NCI-H460 (cell line): Measurements from ENCODE around the gene ZNF229.

GRCh38 chr19:44157224-44157999, 7.5 kb upstream of the ZNF226 start:
RAMPAGE:
- cytosol, long total RNA, result no peak
- long total RNA, result no peak
- nucleus, long total RNA, result no peak

DNA sequence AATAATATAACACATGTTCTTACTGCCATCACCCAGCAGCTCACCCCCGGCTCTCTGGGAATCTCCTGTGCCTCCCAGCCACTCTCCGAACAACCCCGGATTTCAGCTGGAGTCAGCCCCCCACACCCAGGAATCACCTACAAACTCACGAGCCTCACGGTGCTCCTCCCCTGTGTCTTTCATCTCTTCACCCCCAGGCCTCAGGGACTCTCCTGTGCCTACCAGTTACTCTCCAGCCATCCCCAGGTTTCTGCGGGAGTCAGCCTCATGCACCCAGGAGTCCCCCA, 8.6 kb upstream of the ZNF285 start:
RAMPAGE:
- cytosol, long total RNA, result no peak
- long total RNA, result no peak
- nucleus, long total RNA, result no peak

DNA sequence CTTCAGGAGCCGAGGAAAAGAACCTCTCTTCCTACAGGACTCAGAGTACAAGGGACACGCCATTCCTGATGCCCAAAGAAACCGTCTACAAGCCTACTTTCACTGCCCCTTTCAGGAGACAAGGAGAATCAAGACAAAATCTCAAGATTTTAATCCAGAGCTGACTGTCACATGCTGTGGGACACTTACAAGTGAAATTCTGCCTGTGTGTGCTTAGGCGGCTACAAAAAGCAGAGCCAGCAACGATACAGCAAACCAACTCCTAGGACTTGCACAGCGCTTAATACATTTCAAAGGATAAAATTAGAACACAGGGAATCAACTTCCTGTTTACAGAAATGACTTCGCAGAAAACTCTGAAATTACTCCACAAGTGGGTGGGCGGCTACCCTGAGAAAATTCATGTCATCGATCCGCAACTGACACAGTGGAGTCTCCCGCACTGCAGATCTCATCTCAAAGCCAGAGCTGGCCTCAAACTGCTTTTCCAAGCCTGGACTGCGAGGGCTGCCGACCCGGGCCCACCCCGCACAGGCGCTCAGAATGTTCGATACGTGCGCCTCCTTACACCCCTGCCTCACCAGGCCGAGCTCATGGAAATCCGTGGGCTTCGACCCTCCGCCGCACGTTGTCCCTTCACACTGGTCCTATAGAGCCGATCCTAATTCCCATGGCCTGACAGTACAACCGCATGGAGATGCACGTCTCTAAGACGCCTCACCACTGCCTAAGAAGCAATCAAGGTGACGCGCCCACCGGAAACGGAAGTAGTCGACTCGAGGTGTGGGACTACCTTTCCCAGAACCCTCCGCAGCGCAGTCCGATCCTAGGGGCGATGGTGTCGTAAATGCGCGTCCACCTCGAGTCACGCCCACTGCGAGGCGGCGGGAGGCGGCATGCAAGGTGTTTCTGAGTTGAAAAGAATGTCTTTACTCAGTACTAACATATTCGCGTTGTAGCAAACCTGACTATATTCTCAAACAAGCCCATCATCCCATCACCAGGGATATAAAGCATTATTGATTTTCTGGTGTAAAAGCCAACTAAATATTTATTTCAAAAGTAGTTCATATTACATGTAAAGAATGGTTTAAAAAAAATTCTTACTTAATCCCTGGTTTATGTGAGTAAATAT, at the start of gene ZNF229:
Gene ZNF229, minus strand, starts transcription at position 745 of the 1,135 bp plus-strand sequence.
RAMPAGE:
- cytosol, long total RNA, result no peak
- long total RNA, result no peak
- nucleus, long total RNA, result start-site peak on the minus strand centred at position 737 of the sequence, 30 bp wide, 132 and 34 reads in 2 replicates

RAMPAGE:
- cytosol, long total RNA, result no peak
- long total RNA, result no peak
- nucleus, long total RNA, result no peak
Measured at GRCh38 chr19:44476548-44477736, 23.4 kb downstream of the ZNF180 start.

DNA sequence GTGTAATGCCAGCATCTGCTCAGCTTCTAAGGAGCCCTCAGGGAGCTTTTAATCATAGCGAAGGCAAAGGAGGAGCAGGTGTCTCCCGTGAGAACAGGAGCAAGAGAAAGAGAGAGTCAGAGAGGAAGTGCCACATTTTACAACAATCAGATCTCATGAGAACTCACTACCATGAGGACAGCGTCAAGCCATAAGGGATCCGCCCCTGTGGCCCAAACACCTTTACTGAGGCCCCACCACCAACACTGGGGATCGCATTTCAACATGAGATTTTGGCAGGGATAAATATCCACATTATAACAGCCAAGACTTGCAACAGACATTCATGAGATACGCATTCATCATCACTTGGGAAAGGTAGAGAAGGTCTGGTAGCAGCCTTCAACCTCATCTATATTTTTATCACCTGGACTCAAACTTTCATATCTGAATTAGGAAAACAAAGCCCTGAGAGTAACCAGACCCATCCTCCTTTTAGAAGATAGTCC, 5.7 kb downstream of the IGSF23 start:
RAMPAGE:
- cytosol, long total RNA, result no peak
- long total RNA, result no peak
- nucleus, long total RNA, result no peak

DNA sequence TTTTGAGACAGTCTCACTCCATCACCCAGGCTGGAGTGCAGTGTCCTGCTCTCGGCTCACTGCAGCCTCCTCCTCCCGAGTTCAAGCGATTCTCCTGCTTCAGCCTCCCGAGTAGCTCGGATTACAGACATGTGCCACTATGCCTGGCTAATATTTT, 900 bp downstream of the PVR start:
RAMPAGE:
- cytosol, long total RNA, result no peak
- long total RNA, result no peak
- nucleus, long total RNA, result no peak

RAMPAGE:
- cytosol, long total RNA, result no peak
- long total RNA, result no peak
- nucleus, long total RNA, result start-site peak on the plus strand at chr19:44747931-44748077, 17 and 6 reads in 2 replicates
Measured at GRCh38 chr19:44747631-44748359, 713 bp upstream of the BCL3 start.

RAMPAGE:
- cytosol, long total RNA, result no peak
- long total RNA, result no peak
- nucleus, long total RNA, result no peak
Measured at GRCh38 chr19:44755744-44756165, 7.2 kb downstream of the BCL3 start.

GRCh38 chr19:44756851-44757717, 8.6 kb downstream of the BCL3 start:
RAMPAGE:
- cytosol, long total RNA, result no peak
- long total RNA, result no peak
- nucleus, long total RNA, result no peak

RAMPAGE:
- cytosol, long total RNA, result no peak
- long total RNA, result no peak
- nucleus, long total RNA, result no peak
Measured at GRCh38 chr19:44767814-44768328, 9.8 kb upstream of the CBLC start.

DNA sequence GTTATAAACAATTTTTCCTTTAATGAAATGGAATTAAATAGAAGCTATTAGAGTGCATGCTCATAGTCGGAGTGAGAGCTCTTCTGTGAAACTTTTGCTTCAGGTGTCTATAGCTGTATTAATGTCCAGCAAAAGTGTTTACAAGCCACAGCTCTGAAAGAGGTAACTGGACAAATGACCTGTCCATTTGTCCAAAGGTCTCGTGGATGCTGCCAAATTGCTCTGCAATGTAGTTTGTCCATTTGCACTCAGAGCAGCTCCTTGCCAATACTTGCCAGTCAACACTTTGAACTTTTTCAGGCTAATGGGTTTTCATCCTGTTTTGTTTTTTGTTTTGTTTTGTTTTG, 3.1 kb upstream of the CBLC start:
RAMPAGE:
- cytosol, long total RNA, result no peak
- long total RNA, result no peak
- nucleus, long total RNA, result no peak

DNA sequence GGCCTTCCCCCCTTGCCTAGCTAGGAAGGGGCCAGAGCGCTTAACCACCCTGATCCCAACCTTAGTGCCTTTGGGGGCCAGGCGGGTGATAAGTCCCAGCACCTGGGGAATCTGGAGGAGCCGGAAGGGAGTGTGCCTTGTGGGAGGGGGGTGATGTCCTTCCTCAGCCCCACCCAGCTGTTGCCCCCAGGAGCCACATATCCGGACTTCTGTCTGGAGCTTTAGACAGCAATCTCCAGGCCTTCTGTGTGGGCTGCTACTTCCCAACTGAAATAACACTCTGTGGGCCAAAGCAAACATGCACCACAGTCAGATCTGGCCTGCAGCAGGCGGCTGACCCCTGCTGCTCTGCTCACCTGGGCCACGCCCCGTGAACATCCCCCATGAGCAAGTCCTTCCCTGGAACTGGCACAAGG, 10.5 kb downstream of the NECTIN2 start:
RAMPAGE:
- cytosol, long total RNA, result no peak
- long total RNA, result no peak
- nucleus, long total RNA, result no peak

DNA sequence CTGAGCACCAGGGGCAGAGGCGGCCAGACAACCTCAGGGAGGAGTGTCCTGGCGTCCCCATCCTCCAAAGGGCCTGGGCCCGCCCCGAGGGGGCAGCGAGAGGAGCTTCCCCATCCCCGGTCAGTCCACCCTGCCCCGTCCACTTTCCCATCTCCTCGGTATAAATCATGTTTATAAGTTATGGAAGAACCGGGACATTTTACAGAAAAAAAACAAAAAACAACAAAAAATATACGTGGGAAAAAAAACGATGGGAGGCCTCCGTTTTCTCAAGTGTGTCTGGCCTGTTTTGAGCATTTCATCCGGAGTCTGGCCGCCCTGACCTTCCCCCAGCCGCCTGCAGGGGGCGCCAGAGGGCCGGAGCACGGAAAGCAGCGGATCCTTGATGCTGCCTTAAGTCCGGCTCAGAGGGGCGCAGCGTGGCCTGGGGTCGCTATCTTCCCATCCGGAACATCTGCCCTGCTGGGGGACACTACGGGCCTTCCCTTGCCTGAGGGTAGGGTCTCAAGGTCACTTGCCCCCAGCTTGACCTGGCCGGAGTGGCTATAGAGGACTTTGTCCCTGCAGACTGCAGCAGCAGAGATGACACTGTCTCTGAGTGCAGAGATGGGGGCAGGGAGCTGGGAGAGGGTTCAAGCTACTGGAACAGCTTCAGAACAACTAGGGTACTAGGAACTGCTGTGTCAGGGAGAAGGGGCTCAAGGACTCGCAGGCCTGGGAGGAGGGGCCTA, 2.0 kb upstream of the APOE start:
RAMPAGE:
- cytosol, long total RNA, result no peak
- long total RNA, result no peak
- nucleus, long total RNA, result no peak

GRCh38 chr19:44909062-44909833, 3.7 kb downstream of the APOE start:
RAMPAGE:
- cytosol, long total RNA, result no peak
- long total RNA, result no peak
- nucleus, long total RNA, result no peak

DNA sequence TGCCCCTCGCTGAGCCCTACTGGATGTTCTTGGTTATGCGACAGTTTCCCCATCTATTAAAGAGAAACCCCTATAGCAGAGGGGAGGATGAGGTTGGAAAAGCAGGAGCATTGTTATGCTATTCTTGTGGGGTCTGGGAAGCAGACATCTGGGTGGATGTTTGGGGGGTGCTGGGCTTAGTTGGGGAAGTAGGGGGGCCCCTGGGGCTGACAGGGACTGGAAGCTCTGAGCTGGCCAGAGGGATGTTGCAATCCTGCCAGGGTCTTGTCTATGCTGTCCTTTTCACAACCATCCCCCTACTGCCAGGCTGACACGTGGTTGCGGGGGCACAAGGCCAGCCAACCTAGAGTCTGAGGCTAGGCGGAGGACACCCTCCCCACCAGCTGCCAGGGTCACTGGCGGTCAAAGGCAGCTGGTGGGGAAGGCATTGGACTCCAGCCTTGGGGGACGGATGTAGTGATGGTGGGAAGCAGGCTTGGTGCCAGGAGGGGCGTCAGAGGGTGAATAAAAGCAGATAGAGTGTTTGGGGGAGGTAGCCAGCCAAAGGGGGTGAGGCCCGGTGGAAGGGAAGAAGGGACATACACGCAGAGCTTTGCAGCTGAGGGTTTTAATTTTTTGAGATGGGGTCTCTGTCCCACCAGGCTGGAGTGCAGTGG, 1.6 kb upstream of the APOC1 start:
RAMPAGE:
- cytosol, long total RNA, result no peak
- long total RNA, result no peak
- nucleus, long total RNA, result no peak

RAMPAGE:
- cytosol, long total RNA, result no peak
- long total RNA, result no peak
- nucleus, long total RNA, result no peak
Measured at GRCh38 chr19:44956683-44956945, 1.4 kb downstream of the CLPTM1 start.

DNA sequence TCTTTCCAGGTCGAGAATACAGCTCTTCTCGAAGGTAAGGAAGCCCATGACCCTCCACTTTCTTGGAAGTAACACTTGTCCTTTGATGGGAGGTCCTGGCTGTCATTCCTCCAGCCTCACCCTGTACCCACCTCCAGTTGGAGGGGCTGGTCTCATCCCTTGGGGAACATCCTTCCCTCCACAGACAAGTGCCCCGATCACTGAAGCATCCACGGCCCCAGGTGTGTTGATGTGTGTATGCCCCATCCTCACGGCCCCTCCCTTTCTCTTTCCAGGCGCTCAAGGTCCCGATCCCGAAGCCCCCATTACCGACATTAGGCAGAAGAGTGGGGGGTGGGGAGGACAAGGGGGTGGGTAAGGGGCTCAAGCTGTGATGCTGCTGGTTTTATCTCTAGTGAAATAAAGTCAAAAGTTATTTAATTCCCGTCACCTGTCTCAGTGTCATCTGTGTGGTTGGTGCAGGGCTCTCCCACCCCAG, 5.7 kb downstream of the ZNF296 start:
RAMPAGE:
- cytosol, long total RNA, result no peak
- long total RNA, result no peak
- nucleus, long total RNA, result no peak

DNA sequence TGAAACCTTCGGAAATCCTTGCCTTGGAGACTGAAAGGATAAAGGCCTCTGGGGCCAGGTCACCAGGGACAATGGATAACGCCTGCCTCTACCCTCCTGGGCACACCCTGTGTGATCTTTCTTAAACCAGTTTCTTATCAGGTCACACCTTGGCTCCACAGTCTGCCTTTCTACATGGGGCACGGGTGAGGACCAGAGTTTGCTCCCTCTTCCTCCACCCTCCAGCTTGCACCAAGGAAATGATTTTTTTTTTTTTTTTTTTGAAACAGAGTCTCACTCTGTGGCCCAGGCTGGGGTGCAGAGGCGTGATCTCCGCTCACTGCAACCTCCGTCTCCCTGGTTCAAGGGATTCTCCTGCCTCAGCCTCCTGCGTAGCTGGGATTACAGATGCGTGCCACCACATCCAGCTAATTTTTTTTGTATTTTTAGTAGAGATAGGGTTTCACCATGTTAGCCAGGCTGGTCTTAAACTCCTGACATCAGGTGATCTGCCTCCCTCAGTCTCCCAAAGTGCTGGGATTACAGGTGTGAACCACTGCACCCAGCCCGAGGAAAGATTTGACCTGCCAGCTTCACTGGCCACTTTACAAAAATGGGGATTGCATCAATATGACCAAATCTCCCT, 1.2 kb downstream of the GEMIN7 start:
RAMPAGE:
- cytosol, long total RNA, result no peak
- long total RNA, result no peak
- nucleus, long total RNA, result no peak

DNA sequence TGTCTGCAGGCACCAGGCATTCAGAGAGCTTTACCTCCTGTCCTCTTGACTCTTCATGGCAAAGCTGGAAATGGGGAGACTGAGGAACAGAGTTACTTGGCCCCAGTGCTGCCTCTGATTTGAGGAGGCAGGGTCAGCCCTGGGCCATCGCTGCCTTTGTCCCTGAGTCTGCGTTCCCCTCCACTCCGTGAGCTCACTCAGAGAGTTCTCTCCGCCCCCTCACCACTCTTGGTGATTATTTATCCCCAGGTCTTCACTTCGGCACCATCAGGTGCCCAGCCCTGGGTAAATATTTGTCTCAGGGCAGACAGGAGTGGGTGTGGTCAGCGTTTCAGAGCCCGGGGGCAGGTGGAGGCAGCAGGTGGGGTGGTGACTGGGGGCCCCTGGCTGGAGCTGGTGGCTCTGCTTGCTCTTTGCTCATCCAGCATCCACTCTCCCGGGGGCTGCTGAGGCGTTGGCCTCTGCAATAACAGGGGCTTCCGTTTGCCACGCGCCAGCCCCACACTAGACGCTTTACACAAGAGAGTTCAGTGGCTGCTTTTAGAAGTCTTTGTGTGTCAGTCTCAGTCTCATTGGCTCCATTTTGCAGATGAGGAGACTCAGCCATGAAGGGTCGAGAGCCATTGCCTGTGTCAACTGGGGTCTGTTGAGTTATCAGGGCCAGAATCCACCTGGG, 20.7 kb downstream of the PPP1R37 start:
RAMPAGE:
- cytosol, long total RNA, result no peak
- long total RNA, result no peak
- nucleus, long total RNA, result no peak

GRCh38 chr19:45152084-45153170, 8.4 kb downstream of the NKPD1 start:
RAMPAGE:
- cytosol, long total RNA, result no peak
- long total RNA, result no peak
- nucleus, long total RNA, result no peak